Breast (tissue), 4 donors: ENCODE measurements around a stretch of chr6.

- PRO-cap, 3 experiments: no peak in any of the 3 experiments
- RRBS: no CpG with 5 or more reads among the region's 4 CpGs
These were observed 103.0 kb downstream of the ANKS1A start for GRCh38 chr6:34992003-34992485.

DNA sequence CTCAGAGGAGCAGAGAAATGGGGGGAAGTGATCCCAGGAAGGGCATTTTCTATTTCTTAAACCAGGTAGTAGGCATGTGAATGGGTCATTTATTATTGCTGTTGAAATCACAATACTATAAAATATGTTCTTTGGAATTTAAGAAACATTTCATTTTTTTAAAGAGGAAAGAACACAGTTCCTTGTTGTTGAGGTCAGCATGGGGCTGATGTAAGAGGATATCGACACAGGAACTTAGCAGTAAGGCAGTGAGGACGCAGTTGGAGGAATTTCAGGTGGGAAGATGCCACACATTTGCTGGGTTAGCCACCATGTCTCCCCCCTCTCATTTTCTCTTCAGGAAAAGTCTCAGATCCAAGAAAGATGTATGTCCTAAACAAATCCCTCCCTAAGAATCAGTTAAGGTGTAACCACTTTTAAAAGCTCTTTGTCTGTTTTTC, 99.1 kb downstream of the TCP11 start:
- PRO-cap, 3 experiments: peak in 1 of 3 experiments; most common plus-strand start position 260 of the sequence (in 1)
- RRBS: no CpG with 5 or more reads among the region's 2 CpGs

GRCh38 chr6:35048284-35049242, 92.6 kb downstream of the TCP11 start:
- PRO-cap, 3 experiments: peak in 1 of 3 experiments; most common plus-strand start chr6:35048828 (in 1); most common minus-strand start chr6:35048702 (in 1)
- RRBS: no CpG with 5 or more reads among the region's 21 CpGs

DNA sequence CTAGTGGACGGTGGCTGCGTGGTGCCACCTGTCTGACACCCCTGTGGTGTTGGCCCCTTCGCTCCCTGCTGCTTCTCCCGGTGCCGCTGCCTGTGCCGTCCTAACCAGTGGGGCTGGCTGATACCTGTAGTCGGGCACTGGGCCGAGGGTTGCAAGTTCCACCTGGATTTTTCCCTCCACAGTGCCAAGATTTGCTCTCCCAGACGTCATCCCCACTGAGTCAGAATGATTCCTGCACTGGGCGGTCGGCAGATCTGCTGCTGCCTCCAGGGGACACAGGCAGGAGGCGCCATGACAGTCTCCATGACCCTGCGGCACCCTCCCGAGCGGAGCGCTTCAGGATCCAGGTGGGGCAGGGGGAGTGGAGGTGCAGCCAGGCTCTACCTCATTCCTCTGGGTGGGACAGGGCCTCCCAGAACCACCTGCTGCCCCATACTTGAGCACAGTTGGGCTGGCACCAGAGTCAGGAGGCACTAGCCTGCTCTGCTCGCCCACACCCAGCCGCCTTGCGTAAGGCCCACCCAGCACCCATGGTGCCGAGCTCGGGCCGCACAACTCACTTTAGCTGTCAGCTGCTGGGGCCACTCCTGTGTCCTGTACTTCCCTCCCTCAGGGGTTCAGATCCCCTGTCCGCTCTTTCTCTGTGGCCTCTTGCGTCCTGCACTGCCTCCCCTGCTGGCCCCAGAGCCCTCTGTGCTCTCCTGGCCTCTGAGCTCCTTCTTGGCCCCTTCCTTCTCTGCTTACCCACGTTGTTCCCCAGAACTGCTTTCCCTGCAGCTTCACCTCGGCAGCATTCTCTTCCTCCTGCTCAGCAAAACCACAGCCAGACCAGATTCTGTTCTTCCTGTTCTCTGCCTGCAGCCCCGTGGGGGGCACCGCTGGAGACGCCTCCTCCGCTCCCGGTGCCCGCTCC, 60.1 kb downstream of the TCP11 start:
- PRO-cap, 3 experiments: no peak in any of the 3 experiments
- RRBS: no CpG with 5 or more reads among the region's 32 CpGs

GRCh38 chr6:35149798-35150688, 8.9 kb upstream of the TCP11 start:
- PRO-cap, 3 experiments: no peak in any of the 3 experiments
- RRBS: no CpG with 5 or more reads among the region's 21 CpGs

DNA sequence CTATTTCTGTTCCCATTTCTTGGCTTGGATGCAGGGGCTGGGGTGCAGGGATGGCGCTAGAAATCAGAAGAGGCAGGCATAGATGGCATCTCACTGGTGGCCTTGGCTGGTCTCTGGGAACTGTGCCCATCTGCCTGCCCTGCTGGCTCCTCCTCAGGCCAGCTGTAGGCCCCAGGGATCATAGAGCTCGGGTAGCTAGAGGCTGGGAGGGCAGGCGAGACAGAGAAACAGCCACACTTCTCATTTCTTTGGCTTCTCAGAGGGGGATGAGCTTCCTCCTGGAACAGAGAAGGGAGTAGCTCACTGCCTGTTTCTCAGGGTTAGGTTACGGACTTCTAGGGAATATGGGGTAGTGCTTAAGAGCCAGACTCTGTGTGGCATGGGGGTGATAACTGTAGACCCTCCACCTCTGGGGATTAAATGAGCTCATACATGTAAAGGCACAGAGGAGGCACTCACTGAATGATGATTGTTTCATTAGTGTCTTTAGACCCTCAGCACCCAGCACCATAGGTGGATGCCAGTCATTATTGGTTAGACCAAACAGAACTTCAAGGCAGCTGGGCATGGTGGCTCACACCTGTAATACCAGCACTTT, 18.5 kb downstream of the PPARD start:
- PRO-cap, 3 experiments: no peak in any of the 3 experiments
- RRBS: no CpG with 5 or more reads among the region's 4 CpGs

GRCh38 chr6:35391259-35392029, 49.1 kb downstream of the PPARD start:
- PRO-cap, 3 experiments: no peak in any of the 3 experiments
- RRBS: no CpG with 5 or more reads among the region's 8 CpGs

- PRO-cap, 3 experiments: no peak in any of the 3 experiments
- RRBS: no CpG with 5 or more reads among the region's 1 CpG
These were observed 5.1 kb downstream of the RPL10A start for GRCh38 chr6:35473405-35473603.

DNA sequence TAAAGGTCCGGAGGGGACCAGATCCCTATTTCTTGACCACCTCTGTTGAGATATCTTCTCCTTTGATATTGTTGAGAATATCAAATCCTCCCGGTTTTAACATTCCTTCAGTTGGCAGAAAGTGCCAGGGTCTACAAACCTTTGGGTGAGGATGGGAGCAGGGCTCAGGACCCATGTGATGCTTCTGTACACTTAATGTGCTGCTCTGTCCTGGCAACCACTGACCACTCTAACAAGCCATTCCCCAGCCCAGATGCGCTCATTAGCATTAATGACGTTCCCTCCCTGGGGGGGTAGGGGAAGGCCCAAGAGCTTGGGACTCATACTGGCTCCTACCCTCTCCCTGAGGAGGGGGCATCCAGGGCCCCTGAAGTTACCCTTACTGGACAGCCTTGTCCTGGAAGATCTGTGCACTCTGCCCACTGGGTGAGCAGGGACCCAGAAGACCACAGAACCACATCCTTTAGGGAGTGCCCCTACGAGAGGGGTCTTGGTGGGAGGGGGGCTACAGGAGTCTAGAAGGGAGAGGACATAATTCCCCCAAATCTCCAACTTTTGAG, 1.7 kb downstream of the TEAD3 start:
- PRO-cap, 3 experiments: no peak in any of the 3 experiments
- RRBS: 50% methylated on average over 1 of the region's 5 CpGs

DNA sequence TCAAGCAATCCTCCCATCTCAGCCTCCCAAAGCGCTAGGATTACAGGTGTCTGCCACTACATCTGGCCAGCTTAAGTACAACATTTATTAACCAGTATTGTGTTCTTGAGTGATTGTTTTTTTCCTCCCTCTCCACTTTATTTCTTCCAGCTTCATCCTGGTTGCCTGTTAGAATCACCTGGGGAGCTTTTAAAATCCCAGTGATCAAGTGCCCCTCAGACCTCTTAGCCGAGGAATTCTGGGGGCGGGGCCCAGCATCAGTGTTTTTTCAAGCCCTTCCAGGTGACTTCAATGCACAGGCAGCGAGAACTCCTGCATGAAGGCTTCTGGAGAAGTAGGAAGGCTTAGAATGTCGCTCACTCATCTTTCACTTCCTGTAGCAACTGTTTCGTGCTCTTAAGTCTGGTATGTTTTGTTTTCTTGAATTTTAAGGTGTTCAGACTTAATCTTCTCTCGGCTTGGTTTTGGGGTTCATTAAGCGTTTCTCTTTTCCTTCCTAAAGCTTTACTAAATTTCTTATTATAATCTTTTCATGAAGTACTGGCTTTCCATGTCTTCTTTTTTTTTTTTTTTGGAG, 30.7 kb upstream of the TULP1 start:
- PRO-cap, 3 experiments: no peak in any of the 3 experiments
- RRBS: no CpG with 5 or more reads among the region's 8 CpGs

DNA sequence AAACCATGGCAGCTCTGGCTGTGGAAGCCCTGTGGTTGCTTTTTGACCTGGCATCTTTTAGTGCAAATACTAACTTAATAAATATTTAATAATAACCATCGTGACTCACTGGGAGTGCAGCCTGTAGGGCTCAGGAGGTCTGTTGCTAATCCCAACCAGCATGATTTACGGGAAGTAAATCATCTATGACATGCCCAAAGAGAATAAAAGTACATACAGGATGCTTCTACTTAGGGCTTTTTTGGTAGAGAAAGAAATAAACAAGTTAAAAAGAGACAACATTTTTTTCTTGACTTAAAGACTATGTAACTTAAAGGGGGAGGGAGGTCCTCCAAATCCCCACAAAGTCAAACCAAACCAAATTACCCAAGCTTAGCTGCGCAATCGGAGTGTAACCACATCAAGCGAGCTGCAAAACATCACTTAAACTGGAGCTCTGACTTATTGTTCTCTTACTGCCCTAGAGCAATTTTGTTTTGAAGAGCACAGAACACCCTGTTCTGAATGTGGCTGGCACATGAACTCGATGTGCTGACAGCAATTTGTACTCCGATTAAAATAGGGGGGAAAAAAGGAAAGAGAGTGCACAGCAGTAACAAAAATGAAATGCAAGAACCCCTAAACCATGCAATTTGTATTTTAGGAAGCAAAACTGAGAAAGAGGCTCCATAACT, 87.0 kb downstream of the FKBP5 start:
- PRO-cap, 3 experiments: peak in 1 of 3 experiments; most common minus-strand start position 59 of the sequence (in 1)
- RRBS: no CpG with 5 or more reads among the region's 7 CpGs

GRCh38 chr6:35610742-35611831, 77.6 kb downstream of the FKBP5 start:
- PRO-cap, 3 experiments: peak in 1 of 3 experiments; most common minus-strand start chr6:35611471 (in 1)
- RRBS: no CpG with 5 or more reads among the region's 8 CpGs

DNA sequence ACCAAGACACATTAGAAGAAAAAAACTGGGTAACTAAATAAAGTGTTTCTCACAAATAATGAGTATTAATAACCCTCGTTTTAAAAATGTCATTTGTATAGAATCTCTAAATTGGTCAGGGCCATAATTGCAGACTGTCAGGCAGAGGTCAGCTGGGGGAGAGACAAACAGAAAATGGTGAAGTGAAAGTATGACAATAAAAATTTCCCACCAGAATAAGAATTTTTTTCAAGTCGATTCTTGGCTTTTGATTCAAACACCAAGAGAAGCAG, 1.6 kb downstream of the FKBP5 start:
- PRO-cap, 3 experiments: no peak in any of the 3 experiments
- RRBS: no CpG with 5 or more reads among the region's 2 CpGs

DNA sequence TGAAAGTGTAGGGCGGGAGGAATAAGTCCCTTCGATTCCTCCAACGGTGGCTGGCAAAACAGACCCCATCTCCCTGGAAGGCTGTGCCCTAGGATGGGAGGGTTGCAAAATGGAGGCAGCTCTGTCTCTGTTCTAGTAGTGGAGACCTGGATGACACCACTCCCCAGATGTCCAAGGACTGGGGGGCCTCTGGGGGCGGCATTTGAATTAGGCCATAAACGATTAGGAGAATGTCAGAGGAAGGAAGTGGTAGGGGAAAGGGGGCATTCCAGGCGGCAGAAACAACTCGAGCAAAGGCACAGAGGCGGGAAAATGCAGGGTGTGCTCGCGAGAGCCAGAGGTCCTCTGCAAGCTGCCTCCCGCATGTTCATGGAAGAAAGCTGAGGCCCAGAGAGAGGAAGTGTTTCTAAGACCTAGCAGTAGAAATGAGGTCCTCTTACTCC, 18.9 kb upstream of the ARMC12 start:
- PRO-cap, 3 experiments: no peak in any of the 3 experiments
- RRBS: no CpG with 5 or more reads among the region's 11 CpGs

GRCh38 chr6:36028621-36029398, 1.2 kb downstream of the MAPK14 start:
- PRO-cap, 3 experiments: peak in 2 of 3 experiments; most common plus-strand start chr6:36028962 (in 1); most common minus-strand start chr6:36028754 (in 2)
- RRBS: 1% methylated on average over 8 of the region's 28 CpGs

- PRO-cap, 3 experiments: no peak in any of the 3 experiments
- RRBS: no CpG with 5 or more reads among the region's 2 CpGs
These were observed 10.0 kb downstream of the MAPK14 start for GRCh38 chr6:36037485-36038218.

GRCh38 chr6:36085133-36085594, 45.1 kb upstream of the MAPK13 start:
- PRO-cap, 3 experiments: no peak in any of the 3 experiments
- RRBS: no CpG with 5 or more reads among the region's 2 CpGs

GRCh38 chr6:36118964-36120170, 10.9 kb upstream of the MAPK13 start:
- PRO-cap, 3 experiments: no peak in any of the 3 experiments
- RRBS: no CpG with 5 or more reads among the region's 18 CpGs

- PRO-cap, 3 experiments: no peak in any of the 3 experiments
- RRBS: no CpG with 5 or more reads among the region's 3 CpGs
These were observed 8.9 kb upstream of the MAPK13 start for GRCh38 chr6:36121423-36121771.

GRCh38 chr6:36122793-36123348, 7.4 kb upstream of the MAPK13 start:
- PRO-cap, 3 experiments: no peak in any of the 3 experiments
- RRBS: no CpG with 5 or more reads among the region's 7 CpGs